Peritoneum (tissue), 1 donor: ENCODE results near the genes FGFR1OP2, BMAL2 and REP15.

GRCh38 chr12:26561554-26562068 lies 271.4 kb downstream of the ITPR2 start:
- PRO-cap: no peak

GRCh38 chr12:26621076-26621325 lies 212.0 kb downstream of the ITPR2 start:
- PRO-cap: no peak

DNA sequence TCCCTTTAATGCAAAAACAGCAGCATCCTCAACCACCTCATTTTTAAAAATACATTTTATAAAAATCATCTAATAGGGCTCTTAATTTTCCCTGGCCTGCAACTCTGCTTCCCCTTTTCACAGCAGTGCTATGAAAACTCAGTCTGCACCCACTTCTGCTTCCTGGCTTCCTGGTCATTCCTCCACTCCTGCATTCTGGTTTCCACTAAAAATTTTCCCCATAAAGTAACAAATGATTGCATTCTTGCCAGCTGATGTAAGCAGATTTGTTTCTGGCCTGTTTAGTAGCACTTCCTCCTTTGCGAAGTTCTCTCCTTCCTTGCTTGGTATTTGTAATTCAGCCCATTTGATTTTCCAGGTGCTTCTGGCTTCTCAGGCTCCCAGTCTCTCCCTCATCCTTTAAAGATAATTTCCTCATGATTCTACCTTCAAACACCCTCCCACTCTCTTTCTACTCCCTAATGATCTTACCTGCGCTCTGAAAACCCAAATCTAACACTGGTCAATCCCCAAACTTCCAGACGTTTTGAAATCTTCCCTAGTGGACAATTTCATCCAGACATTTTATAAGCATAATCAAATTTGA lies 127.8 kb downstream of the ITPR2 start:
- PRO-cap: no peak

DNA sequence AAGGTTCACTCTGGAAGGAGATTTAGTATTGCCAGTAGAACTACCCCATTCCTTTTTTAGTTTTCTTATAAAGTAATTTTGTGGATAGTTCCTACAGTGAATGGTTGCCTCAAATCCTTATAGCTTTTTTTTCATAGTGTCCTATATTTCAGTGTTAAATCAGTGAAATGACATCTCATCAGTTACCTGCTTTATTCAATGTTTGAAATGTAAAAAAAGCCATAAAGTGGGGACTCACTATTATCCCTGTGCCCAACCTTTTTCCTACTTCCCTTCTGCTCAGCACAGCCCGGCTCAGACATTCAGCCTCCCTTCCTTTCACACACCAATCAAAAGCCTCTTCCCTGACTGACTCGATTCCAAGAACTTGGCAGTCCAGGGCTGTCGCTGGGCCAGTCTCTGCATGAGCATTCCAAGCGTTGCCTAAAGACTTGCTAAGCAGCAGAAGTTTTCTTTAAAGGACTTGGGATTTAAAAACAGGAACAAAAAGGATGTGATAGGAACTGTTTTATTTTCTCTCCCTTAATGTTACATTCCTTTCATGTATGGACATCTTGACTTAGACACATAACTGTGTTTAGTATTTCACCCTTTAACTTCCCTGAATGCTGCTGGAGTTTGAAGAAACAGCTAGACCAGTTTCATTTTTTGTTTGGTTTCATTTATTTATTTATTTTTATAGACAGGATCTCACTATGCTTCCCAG lies 22.7 kb downstream of the ITPR2 start:
- PRO-cap: no peak

DNA sequence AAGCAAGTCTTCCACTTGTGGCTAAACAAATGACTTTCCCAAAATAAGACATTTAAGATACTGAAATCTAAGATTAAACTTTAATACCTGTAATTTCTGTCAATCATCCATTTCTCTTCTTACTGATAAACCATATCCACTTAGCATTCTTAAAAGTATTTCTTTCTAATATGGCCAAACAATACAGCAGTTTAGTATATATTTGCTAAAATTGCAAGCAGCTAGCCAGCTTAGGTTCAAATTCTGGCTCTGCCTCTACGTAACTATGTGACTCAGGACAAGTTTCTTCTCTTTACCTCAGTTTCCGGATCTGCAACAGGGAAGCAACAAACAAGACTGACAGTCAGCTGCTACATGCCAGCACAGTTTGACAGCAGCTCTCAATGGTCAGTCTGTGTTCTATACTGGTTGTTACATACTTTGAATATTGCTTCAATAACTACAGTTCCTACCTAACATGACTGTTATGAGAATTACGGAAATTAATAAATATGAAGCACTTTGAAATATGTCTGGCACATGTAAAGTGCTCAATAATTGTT lies 1.9 kb downstream of the INTS13 start:
- PRO-cap: no peak

GRCh38 chr12:26937868-26938825 lies at the start of gene FGFR1OP2:
FGFR1OP2 (plus strand) TSS chr12:26938470.
- PRO-cap: unidirectional peak, minus-strand start at chr12:26937972; bidirectional peak, plus-strand start at chr12:26938470, minus-strand start at chr12:26938320

GRCh38 chr12:26973903-26974317 lies 35.6 kb downstream of the FGFR1OP2 start:
- PRO-cap: no peak

- PRO-cap: no peak
Observed at GRCh38 chr12:27012561-27012863, 1.7 kb downstream of the TM7SF3 start.

GRCh38 chr12:27013496-27013848 lies 712 bp downstream of the TM7SF3 start:
- PRO-cap: no peak

DNA sequence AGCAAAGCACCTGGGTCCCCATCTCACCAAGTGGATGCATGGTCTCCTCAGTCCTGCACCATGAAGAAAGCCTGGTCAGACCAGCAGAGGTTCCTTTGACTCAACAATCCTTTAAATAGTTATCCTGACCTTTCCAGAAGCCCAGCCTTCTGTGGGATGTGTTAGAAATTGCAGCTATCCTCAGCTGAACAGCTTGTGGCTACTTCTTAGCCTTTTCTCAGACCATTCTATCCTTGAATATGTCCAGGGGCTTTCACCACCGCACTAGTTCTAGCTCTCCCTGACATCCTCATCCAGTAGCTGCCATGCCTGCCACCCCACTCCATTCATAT lies 57.6 kb upstream of the STK38L start:
- PRO-cap: no peak

DNA sequence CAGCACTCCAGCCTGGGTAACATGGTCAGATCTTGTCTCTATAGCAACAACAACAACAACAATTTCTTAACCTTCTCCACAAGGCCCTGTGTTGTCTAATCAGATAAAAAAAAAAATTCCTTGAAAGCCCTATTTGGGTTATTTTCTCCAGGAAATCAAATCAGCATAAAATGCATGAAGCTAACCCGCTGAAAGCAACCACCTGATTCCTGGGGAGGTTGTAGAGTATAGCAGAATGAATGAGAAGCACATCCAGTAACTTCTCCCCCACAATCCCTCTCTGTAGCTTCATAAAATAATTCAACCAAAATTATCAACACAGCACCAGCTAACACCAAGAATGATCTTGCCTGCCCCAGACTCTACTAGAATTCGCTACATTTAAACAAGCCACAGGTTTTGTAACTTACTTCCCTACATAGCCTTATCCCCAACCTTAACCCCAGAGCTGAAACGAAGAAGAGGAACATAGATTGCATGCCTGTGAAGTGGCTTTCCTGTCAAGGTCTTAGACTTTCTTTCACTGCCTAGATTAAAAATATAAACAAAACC lies 6.1 kb upstream of the STK38L start:
- PRO-cap: no peak

DNA sequence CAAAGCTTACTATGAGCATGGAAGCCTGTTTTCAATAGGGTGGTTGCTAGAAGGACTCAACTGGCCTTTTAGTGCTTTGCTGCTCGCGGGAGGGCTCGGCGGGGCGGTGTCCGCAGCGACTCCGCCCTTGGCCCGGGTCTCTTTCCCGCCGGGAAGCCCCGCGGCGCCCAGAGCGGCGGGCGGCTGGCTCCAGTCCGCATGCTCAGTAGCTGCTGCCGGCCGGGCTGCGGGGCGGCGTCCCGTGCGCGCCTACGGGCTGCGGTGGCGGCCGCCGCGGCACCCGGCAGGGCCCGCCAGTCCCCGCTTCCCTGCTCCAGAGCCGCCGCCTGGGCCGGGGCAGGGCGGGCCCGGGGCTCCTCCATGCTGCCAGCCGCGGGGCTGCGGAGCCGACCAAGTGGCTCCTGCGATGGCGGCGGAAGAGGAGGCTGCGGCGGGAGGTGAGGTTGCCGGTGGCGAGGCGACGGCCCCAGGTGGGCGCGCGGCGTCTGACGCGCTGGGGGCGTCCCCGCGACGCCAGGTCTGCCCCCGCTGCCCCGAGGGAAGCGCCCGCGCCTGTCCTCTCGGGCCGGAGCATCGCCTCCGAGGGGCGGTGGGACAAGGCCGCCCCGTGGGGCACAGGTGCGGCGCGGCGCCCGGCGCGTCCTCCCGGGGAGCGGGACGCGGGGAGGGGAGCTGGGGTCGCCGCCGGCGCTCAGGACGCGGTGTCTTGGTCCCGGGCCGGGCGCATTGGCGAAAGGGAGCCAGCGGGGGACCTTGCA lies at the start of gene BMAL2:
BMAL2 (plus strand) TSS at position 170 of the 758 bp plus-strand sequence.
- PRO-cap: no peak

- PRO-cap: no peak
Observed at GRCh38 chr12:27377813-27379040, 45.6 kb downstream of the BMAL2 start.

DNA sequence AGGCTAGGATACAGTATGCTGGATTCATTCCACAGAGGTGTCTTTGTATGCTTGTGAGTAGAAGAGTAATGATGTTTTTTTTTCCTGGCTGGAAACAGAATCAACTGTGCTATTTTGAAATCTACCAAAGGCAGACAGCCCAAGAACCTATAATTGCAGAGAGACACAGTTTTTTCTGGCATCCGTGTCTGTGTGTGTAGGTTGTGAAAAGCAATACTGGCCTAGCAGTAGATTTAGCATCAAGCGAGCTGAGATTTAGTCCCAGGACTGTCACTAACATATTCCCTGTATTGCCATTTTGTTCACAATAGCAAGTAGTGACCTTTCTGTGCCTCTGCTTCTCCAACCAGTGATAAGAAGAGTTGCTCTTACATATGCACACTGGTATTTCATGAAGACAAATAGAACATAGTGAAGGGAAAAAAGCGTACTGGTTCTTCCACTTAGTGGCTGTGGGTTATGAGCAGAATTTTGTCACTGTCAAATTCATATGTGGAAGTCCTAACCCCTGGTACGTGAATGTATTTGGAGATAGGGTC lies 12.4 kb upstream of the PPFIBP1 start:
- PRO-cap: no peak

DNA sequence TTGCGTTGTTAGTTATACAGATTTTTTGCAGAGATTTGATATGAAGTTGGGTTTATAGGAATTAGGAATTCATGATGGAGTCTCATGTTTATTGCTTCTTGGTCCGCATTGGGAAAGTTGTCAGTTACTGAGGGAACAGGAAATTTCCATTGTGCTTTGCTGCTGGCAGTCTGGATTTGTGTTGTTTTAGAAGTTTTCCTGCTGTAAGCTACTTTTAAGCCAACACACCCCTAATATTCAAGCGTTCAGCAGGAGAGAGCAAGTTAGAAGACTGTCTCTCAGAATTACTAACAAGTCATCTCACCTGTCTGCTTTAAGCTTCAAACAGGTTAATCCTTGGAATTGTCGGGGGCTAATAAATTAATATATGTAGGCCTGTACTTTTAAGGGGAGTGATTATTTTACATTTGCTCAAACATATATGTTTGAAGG lies 32.5 kb downstream of the PPFIBP1 start:
- PRO-cap: no peak

DNA sequence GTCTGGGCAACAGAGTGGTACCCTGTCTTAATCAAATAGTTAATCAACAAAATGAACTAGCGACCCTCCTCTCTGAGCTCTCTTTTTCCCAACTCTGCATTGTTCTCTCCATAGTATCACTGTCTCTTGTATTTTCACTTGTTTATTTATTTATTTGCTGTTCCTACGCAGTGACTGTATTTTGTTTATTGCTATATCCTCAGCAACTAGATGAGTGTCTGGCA lies 37.9 kb downstream of the PPFIBP1 start:
- PRO-cap: no peak

DNA sequence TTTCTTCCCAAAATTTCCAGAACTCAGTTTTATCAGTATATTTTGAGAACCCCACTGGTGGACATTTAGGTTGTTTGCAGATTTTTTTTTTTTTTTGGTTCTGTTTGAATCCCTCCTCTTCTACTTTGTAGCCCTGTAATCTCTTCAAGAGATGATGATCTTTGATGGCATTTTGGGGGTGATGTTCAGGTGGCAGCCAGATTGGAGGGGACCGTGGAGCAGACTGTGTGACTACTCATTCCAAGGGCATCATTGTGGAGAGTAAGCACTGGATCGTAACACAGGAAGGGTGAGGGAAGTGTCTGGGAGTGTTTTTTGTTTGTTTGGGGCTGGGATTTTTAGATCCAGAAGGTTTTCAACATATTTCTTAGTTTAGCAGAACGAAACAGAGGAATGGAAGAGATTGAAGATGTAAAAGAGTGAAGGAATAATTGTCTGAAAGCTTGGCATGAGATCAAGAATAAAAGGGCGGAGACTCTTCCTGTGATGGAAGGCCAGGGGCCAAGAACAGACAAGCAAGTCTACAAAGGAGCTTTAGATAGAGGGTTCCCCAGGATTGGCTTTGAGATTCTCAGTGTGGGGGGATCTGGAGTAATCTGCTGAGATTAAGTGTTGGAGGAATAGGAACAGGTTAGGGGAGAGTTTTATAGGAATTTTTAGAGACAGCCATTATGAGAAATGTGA lies 79.9 kb upstream of the REP15 start:
- PRO-cap: no peak

DNA sequence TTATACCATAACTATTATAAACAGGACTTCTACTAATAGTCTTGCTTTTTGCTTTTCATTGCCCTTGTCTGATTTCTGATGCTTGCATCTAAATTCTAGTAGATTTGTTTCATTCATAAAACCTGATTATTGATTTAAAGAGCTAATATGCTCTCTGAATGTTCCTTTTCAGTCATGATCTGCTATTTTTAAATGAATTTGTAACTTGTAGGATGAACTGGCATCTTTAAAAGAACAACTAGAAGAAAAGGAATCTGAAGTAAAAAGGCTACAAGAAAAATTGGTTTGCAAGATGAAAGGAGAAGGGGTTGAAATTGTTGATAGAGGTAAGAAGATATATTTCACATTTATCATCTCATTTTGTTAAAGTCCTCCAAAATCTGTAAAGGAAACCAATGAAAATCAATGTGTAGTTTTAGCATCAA lies 39.8 kb upstream of the REP15 start:
- PRO-cap: no peak

- PRO-cap: no peak
Observed at GRCh38 chr12:27696320-27697444, at the start of gene REP15. REP15 (plus strand) TSS chr12:27696447.

GRCh38 chr12:28191551-28192316 lies 1.5 kb downstream of the CCDC91 start:
- PRO-cap: no peak